Urinary bladder (tissue), 3 donors: ENCODE measurements around a stretch of chr14.

- PRO-cap, result no peak
- RAMPAGE, long total RNA, result no peak
Measured at GRCh38 chr14:105420665-105421604, 1.3 kb downstream of the MTA1 start.

DNA sequence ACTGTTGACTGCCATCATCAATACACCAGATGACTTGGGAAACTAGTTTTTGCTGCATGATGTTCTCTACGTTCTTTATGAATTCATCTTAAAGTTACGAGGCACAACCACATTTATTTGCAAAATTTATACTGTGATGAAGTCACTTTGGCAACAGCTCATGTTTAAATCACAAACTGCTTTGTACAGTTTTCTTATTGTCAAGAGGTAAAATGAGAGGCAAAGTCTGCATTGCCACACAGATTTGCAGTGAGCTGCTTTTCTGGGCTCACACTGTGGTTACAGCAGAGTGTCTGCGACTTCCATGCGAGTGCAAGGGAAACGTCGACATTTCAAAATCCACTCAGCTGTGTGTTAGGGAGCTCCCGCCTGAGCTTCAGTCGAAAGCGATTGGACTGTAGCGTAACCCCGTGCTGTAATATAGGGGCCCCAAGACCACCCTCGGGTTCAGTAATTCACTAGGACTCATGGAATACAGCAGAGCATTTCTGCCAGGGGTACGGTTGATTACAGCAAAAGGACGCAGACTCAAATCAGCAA is 13.0 kb downstream of the MTA1 start:
- PRO-cap, result no peak
- RAMPAGE, long total RNA, result no peak

GRCh38 chr14:105466339-105467046 is 8.1 kb upstream of the CRIP2 start:
- PRO-cap, result no peak
- RAMPAGE, long total RNA, result no peak

DNA sequence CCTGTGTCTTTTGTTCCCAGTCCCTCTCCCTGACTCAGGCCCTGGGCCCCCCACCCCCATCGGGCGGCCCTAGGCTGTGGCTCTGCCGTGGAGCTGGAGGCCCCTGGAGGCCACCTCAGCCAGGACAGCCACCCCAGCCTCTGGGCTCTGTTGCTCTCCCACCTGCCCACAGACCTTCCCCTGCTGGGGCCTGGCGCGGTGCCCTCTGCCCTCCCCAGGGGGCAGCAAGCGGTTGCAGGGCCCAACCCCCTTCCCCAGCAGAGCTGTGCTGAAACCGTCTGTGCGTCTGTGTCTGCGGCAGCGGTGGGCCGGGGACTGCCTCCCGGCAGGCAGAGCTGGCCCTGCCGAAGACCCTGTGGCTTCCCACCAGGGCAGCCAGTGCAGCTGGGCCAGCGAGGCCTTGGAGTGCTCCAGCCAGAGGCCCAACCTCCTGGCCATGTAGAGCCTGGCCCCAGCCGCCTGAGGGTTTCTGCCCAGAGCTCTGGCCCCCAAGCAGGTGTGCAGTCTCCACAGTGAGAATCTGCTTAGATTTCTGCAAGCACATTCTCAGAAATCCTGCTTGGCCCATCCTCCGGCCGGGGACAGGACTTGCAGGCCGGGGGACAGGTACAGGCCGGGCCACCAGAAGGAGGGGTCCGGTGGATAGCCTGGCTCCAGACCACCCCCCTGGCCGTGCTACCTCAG is 3.7 kb upstream of the CRIP2 start:
- PRO-cap, result no peak
- RAMPAGE, long total RNA, result no peak

GRCh38 chr14:105471424-105472313 is 3.0 kb upstream of the CRIP2 start:
- PRO-cap, result no peak
- RAMPAGE, long total RNA, result no peak

DNA sequence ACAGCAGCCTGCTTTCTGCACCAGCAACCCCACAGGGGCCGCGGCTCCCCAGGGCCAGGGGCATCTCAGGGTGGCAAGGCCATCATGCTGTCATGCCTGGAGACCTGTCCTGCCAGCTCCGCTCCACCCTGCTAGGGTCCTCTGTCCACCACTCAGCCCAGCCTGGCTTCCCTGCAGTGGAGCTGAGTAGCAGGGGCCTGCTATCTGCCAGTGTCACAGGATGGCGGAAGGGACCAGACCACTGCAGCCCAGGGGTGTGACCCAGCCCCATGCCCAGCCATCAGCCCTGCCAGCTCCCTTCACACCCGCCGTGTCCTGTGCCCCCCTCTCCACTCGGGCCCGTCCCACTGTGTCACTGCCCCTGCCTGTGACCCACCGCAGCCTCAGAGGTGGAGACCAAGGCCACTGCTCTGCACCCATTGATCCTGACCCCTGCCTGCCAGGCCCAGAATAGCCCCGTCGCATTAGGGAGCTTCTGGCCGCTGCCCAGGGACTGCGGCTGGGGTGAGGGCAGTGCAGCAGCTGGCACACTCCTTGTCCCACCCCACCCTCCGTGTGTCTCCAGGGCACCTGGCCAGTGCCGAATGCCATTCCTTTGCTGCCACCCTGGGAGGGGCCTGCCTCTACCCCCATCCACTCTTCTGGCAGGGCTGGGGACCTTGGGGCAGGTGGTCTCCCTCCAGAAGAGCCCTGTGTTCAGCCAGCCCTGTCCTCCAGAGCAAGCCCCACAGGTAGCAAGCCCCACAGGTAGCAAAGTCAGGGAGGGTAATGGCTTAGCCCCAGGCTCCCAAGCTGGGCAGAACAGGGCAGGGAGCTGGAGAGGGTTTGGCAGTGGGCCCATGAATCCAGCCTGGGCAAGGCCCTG is 2.1 kb upstream of the CRIP2 start:
- PRO-cap, result no peak
- RAMPAGE, long total RNA, result no peak

DNA sequence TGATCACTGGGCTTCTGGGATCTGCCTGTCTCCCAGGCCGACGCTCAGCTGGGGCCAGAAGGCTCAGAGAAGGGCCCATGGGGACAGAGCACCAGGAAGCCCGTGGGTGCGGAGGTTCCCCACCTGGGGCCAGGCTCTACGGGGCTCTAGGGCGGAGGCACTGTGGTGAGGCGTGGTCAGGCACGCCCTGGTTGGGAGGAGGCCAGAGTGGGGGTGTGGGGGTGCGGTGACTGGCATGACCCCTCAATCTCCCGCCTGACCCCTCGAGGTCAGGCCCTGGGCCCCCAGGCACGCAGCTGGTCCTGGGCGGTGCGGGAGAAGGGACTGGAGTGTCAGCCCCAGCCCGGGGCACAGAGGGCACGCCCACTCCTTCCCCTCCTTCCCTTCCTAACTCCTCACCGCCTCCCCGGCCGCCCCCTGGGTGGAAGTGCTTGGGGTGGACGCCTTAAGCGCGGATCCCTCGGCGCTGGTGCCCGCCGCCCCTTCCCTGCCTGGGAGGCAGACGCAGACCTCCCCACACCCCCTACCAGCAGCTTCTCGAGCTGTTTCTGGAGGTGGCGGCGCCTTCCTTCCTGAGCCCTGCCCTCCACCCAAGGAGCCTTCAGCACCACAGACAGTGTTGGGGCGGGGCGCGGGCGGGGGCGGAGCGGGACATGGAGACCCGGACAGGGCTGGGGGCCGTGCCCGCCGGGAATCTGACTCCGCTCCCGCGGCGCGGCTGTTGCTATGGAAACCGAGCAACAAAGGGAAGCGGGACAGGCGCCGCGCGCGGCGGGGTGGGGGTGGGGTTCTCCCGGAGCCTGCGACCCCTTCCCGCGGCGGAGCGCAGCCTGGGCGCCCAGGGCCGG is 807 bp upstream of the CRIP2 start:
- PRO-cap, result bidirectional peak, plus-strand start at position 627 of the sequence, minus-strand start at position 581 of the sequence
- RAMPAGE, long total RNA, result no peak

DNA sequence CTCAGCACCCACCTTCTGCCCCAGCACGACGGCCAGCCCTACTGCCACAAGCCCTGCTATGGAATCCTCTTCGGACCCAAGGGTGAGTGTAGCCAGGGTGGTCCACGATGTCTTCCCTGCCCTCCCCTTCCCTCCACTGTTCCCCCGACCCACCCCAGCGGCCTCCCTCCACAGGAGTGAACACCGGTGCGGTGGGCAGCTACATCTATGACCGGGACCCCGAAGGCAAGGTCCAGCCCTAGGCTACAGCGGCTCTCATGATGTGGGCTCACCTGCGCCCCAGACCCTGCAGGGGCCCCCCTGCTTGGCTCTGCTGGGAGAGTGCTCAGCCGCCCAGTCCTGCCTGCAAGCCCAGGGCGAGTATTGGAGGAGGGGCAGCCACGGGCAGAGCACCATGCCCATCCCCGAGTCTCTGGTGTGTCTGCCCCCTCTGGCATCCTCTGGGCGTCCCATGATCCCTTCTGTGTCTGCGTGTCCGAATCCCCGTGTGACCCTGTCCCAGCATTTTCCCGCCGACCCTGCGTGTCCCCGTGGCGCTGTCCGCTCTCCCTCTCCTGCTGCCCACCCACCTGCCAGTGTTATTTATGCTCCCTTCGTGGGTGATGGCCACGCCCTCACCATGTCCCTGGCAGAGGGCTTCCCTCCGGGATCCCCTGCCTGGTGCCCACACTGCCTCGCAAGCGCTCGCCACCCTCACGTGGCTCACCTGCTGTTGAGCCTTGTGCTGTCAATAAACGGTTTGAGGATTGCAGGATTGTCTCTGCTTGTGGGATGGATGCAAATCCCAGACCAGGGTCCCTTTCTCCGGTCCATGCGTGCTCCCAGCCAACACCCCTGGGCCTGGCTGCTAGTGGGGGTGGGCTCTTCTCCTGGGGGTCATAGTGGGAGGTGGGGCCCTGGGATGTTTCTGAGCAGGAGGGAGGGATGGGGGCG is 5.1 kb downstream of the CRIP2 start:
- PRO-cap, result no peak
- RAMPAGE, long total RNA, result no peak

- PRO-cap, result bidirectional peak, plus-strand start at chr14:105487934, minus-strand start at chr14:105487725
- RAMPAGE, long total RNA, result no peak
Measured at GRCh38 chr14:105487395-105488253, 938 bp downstream of the CRIP1 start.

DNA sequence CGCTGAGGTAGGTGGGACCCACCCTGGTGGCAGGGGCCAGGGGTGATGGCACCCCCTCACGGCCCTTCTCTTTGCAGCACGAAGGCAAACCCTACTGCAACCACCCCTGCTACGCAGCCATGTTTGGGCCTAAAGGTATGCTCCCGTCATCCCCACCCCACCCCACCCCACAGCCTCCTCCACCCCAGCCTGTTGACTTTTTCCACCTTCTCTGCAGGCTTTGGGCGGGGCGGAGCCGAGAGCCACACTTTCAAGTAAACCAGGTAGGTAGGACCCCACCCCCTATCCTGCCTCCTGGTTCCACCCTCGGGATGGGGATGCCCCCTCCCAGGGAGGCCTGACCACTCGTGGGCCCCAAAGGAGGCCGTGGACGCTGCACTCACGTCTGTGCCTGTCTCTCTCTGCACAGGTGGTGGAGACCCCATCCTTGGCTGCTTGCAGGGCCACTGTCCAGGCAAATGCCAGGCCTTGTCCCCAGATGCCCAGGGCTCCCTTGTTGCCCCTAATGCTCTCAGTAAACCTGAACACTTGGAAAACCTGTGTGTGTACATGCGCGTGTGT is 1.6 kb downstream of the CRIP1 start:
- PRO-cap, result no peak
- RAMPAGE, long total RNA, result no peak

DNA sequence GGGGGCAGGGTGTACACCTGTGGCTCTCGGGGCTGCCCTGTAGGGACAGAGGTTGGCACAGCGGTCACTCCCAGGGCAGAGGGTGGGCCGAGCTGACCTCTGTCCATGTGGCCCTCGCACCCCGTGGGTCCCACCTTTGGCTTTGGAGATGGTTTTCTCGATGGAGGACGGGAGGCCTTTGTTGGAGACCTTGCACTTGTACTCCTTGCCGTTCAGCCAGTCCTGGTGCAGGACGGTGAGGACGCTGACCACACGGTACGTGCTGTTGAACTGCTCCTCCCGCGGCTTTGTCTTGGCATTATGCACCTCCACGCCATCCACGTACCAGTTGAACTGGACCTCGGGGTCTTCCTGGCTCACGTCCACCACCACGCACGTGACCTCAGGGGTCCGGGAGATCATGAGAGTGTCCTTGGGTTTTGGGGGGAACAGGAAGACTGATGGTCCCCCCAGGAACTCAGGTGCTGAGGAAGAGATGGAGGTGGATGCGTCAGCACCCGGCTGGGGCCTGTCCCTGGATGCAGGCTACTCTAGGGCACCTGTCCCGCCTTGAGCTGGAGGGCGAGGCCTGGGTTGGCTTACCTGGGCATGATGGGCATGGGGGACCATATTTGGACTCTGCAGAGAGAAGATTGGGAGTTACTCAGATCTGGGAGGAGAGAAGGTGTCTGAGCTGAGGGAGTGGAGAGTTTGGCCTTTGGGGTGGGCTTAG is 98.5 kb downstream of the TMEM121 start:
- PRO-cap, result no peak
- RAMPAGE, long total RNA, result no peak

DNA sequence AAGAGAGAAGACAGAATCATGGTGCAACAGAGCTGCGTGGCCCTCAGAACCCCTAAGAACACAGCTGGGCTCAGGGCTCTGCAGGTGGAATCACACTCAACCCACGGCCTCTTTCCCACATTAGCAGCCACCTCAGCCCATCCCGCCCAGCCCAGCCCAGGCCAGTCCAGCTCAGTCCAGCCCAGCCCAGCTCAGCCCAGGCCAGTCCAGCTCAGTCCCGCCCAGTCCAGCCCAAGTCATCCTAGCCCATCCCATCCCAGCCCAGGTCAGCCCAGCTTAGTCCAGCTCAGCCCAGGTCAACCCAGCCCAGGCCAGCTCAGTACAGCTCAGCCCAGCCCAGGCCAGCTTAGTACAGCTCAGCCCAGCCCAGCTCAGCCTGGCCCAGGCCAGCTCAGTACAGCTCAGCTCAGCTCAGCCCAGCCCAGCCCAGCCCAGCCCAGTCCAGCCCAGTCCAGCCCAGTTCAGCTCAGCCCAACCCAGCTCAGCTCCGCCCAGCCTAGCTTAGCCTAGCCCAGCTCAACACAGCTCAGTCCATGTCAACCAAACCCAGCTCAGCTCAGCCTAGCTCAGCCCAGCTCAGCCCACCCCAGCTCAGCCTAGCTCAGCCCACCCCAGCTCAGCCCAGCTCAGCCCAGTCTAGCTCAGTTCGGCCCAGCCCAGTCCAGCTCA is 183.1 kb downstream of the TMEM121 start:
- PRO-cap, result no peak
- RAMPAGE, long total RNA, result no peak

- PRO-cap, result no peak
- RAMPAGE, long total RNA, result no peak
Measured at GRCh38 chr14:105710380-105711326, 184.3 kb downstream of the TMEM121 start.

DNA sequence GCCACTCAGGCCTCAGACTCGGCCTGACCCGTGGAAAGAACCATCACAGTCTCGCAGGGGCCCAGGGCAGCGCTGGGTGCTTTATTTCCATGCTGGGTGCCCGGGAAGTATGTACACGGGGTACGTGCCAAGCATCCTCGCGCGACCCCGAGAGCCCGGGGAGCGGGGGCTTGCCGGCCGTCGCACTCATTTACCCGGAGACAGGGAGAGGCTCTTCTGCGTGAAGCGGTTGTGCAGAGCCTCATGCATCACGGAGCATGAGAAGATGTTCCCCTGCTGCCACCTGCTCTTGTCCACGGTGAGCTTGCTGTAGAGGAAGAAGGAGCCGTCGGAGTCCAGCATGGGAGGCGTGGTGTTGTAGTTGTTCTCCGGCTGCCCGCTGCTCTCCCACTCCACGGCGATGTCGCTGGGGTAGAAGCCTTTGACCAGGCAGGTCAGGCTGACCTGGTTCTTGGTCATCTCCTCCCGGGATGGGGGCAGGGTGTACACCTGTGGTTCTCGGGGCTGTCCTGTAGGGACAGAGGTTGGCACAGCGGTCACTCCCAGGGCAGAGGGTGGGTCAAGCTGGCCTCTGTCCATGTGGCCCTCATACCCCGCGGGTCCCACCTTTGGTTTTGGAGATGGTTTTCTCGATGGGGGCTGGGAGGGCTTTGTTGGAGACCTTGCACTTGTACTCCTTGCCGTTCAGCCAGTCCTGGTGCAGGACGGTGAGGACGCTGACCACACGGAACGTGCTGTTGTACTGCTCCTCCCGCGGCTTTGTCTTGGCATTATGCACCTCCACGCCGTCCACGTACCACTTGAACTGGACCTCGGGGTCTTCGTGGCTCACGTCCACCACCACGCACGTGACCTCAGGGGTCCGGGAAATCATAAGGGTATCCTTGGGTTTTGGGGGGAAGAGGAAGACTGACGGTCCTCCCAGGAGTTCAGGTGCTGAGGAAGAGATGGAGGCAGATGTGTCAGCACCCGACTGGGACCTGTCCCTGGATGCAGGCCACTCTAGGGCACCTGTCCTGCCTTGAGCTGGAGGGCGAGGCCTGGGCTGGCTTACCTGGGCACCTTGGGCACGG is 243.0 kb downstream of the TMEM121 start:
- PRO-cap, result no peak
- RAMPAGE, long total RNA, result no peak

GRCh38 chr14:105817754-105818473 is 291.5 kb downstream of the TMEM121 start:
- PRO-cap, result no peak
- RAMPAGE, long total RNA, result no peak

DNA sequence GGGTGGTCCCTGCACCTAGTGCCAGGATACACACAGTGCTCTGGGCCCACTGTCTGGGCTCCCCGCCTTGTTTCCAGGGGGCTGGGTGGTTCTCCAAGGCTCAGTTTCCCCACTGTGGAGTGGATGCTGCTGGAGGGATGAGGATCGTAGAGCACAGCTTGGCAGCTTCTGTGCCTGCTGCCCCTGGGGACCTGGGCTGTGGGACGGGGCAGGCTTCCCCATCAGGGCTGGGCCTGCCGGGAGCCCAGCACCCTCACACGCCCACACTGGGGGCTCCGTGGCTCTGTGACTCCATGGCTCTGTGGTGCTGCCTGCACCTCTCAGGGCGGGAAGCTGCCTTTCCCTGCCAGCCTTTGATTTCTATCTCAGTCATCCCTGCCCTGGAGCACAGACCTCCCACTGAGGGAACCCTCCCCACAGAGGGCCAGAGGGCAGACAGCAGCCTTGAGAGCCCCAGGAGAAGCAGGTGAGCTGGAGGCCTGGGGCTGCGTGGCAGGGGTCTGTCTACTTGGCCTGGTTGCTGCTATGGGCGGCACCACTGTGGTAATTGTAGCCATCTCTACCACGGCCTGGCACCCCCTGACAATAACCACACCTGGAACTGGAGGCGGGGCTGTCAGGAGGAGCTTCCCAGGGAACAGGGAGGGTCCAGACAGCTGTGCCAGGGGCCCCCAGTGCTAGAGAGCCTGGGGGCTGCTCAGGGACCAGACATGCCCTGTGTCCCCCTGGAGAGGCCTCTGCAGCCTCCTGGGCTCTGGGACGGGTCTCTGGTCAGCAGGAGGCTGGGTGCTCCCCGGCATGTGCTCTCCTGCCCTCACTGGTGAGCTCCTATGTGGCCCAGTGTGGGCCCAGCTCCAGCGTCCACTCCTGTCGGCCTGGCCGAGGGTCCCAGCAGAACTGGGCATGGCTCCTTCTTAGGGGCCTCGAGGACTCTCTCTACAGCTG is 357.2 kb downstream of the TMEM121 start:
- PRO-cap, result no peak
- RAMPAGE, long total RNA, result no peak

- PRO-cap, result no peak
- RAMPAGE, long total RNA, result no peak
Measured at GRCh38 chr14:105986706-105987289, 460.4 kb downstream of the TMEM121 start.

GRCh38 chr14:106004840-106005972 is 478.8 kb downstream of the TMEM121 start:
- PRO-cap, result no peak
- RAMPAGE, long total RNA, result no peak

- PRO-cap, result no peak
- RAMPAGE, long total RNA, result no peak
Measured at GRCh38 chr14:106276140-106276725, 749.9 kb downstream of the TMEM121 start.

GRCh38 chr14:106398770-106399439 is 872.5 kb downstream of the TMEM121 start:
- PRO-cap, result no peak
- RAMPAGE, long total RNA, result no peak